Sigmoid colon (tissue), 4 donors: ENCODE measurements around a stretch of chr10.

- PRO-cap = no peak
- RAMPAGE, long total RNA, 4 experiments = no peak in any of the 4 experiments
Observed at GRCh38 chr10:7484306-7484885, 73.6 kb upstream of the SFMBT2 start.

DNA sequence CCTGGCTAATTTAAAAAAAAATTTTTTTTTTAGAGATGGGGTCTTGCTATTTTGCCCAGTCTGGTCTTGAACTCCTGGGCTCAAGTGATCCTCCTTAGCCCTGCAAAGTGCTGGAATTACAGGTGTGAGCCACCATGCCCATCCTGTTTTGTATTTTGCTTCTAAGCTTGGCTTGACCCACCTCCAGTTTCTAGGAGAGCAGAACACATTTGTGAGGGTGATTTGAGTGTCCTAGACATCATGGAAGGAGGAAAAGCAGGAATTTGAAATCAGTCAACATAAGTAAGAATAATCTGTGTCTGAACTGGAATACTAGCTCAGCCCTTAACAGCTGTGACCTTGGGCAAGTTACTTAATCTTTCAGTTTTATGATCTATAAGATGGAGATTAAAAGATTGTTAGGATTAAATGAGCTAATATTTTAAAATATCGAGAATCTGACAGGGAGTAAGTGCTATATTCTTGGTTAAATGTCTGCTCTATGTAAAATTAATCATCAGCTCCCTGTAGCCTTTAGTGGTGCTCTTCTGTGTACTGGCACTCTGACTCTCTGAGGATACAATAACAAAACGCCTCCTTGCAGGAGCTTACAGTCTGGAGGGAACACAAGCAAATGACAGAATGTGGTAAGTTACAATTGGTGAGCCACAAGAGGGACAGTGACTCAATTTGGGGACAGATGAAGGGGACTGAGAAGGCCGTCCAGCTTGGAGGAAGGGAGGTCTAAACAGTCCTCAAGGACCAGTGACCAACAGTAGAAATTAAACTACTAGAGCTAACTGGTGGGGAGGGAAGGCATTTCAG is 9.1 kb upstream of the TAF3 start:
- PRO-cap = no peak
- RAMPAGE, long total RNA, 4 experiments = no peak in any of the 4 experiments

GRCh38 chr10:8366088-8366775 is 311.7 kb downstream of the GATA3 start:
- PRO-cap = no peak
- RAMPAGE, long total RNA, 4 experiments = no peak in any of the 4 experiments

- PRO-cap = no peak
- RAMPAGE, long total RNA, 4 experiments = no peak in any of the 4 experiments
Observed at GRCh38 chr10:8776805-8777277, 722.4 kb downstream of the GATA3 start.

DNA sequence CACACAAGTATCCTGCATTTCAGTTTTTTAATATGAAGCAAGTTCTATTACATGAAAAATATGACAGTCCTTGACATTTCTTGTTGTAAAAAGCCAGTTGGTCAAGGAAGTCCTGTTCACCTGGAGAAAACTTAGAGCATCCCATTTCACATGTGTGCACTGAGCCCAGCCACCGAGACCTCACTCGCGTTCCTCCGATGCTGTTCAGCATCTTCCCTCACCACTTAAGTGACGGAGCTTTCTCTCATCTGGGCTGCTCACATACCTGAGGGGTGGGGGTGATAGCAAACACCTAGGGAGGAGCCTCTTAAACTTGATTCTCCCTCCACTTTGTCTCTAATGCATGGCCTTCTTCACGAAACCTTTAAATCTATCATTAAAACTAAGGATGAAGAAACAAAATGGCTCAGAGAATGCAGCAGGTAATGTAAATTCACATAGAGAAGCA is 950.2 kb downstream of the GATA3 start:
- PRO-cap = no peak
- RAMPAGE, long total RNA, 4 experiments = no peak in any of the 4 experiments

DNA sequence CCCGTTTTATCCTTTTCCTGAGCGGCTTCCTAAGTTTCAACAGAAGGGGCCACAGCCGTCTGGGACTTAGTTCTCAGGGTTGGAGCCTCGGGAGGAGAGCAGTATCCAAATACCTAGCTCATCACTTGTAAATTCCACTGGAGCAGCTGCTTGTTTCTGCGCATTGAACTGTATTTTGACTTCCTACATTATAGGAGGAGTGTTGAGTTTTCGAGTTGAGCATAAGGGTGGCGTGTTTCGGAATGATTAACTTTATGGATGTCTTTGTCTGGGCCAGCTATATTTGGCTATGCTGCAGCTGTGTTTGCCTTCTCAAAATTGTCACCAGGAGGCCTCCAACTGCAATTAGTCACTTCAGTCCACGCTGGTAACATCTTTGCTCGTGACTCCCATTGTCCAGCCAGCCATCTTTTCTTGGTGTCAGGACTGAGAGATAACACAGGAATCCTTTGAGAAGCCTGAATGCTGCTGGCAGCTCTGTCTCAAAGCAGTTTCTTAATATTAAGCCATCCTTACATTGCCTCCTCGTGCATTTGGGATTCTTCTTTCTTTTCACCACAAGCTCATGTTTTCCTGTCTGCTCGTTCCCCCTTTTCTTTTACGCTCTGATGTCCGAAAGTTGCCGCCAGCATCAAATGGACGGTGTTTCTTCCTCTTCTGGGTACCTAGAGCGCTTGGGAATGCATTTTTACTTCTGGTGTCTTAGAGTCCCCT is 9.2 kb downstream of the CELF2 start:
- PRO-cap = no peak
- RAMPAGE, long total RNA, 4 experiments = no peak in any of the 4 experiments

- PRO-cap = no peak
- RAMPAGE, long total RNA, 4 experiments = no peak in any of the 4 experiments
Observed at GRCh38 chr10:11046904-11047103, 29.1 kb downstream of the CELF2 start.

DNA sequence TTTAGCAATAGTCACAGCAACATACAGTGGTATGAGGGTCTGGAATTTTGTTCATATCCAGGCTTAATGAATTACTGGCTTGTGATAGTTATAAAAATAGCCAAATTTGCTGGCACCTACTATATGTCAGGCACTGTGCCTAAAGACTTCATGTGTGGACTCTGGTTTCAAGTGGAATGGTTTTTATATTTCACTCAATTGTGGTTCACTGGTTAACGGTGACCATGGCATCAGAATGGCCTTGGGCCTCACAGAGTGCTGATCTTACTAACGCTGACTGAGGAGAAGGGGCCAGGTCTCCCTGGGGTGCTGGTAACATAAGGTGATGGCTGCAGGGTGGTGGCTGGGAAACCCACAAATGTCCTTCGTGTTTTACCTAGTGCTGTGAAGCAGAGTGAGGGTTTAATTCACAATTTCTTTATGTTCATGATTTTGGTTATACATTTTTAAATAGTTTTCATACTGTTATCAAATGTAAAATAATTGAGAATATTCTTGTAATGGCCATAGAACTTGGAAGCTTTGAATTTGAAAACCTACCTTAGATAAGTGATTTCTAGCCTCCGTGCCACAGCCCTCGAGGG is 55.9 kb downstream of the CELF2 start:
- PRO-cap = no peak
- RAMPAGE, long total RNA, 4 experiments = no peak in any of the 4 experiments

GRCh38 chr10:11088805-11089822 is 71.4 kb downstream of the CELF2 start:
- PRO-cap = no peak
- RAMPAGE, long total RNA, 4 experiments = no peak in any of the 4 experiments

DNA sequence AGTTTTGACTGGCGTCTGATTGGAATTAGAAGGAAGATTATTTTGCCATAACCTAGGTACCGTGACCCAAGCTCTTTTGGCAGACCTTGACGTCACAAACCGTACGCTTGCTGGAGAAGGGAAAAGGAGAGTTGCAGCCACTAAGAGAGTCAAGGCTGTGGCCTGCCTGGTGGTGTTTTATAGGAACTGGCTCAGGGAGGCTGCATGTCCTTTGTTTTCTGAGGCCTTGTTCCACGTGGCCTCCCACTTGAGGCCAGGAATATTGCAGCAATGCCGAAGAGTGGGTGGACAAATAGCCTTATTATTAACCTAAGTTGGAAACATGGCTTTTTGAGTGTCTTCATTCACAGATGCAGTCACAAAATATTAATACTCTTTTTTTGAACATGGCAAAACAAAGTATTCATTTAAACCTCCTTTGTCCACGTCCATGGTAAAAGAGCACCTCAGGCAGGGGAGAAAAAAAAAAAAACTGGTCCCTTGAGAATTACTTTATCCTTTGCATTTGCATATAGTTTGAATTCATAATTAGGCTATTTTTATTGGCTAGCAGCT is 178.0 kb downstream of the CELF2 start:
- PRO-cap = no peak
- RAMPAGE, long total RNA, 4 experiments = no peak in any of the 4 experiments

DNA sequence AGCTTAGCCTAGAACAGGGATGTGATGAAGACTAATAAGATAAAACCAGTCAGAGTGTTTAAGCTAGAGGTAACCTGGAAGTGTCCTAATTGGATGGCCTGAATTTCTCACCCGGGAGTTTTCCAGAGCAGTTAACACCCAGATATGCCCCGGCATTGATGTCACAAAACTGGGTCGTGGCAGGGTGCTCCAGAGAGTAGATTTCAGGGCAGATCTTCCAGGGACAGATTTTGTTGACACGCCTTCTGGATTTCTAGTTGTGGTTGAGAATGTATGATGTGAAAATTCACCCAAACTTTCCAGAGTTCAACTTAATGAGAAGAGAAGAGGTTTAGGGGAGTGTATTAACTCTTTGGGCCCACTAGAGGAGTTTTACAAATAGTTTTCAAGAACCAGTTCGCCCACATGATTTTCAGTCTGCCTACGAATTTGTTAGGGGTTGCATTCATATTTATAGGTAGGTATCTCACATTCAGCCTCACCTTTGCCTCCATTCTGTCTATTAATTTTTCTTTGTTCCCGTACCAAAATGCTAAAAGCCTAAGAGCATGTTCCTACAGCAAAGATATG is 182.2 kb downstream of the CELF2 start:
- PRO-cap = no peak
- RAMPAGE, long total RNA, 4 experiments = no peak in any of the 4 experiments

- PRO-cap = no peak
- RAMPAGE, long total RNA, 4 experiments = no peak in any of the 4 experiments
Observed at GRCh38 chr10:11204372-11205121, 186.9 kb downstream of the CELF2 start.

DNA sequence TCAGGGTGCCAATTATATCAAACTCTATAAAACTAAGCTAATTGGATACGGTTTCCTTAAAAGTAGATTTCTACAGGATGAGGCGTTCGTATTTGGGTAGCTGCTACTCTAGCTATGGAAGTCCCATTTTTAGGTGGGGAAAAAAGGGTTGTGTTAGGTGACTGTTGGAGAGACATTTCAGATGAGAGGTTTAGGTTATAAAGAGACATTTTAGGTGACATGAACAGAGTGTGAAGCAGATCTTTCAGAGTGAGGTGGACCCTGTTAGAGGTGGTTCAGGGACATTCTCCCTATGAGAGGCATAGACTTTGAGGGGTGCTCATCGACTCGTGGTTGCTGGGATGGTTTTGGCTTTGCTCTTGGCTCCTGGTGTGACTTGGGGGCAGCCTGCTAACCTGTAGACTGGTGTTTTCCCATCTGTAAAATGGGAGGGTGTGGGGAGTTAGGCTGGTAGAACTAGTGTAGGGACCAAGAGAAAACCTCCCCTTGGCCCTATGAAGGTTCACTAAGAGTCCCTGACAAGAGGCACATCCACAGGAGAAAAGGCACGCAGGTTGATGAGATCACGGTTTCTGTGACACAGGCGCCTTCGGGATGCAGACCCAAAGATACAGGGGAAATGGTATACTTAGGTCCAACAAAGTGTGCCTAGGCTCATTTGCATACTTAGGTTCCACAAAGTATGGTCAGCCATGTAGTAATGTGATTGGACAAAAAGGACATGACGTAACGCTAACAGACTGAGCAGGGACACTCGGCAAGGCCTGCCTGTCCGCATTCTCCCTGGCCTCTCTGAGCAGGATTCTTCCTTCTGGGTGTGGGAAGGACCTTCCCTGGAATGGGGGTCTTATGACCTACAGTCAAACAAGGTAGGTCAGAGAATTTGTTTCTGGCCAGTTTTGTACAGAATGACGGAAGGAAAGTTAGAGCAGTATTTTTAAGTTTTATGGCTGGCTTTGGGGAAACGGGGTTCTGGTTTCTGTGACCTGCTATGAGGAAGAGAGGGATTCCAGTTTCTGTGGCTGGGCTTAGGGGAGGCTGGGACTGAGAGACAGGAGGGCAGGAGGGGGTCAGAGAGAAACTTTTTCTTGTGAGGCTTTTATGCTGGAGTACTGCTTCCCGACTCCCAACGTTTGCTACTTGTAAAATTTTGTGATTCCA is 190.5 kb downstream of the CELF2 start:
- PRO-cap = no peak
- RAMPAGE, long total RNA, 4 experiments = no peak in any of the 4 experiments

DNA sequence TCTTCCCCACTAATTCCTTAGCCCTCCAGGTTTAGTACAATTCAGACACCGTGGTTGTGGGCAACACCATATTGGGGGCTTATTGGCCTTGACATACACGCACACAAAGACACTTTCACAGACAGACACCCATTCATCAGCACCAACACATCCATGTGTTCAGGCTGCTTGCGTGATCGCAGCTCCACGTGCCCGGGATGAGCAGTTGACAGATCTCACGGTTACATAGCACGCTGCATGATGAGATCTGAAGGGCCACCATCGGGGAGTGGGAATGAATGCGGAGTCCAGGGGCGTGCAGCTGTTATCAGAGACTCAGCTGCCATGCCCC is 285.3 kb downstream of the USP6NL start:
- PRO-cap = no peak
- RAMPAGE, long total RNA, 4 experiments = no peak in any of the 4 experiments

DNA sequence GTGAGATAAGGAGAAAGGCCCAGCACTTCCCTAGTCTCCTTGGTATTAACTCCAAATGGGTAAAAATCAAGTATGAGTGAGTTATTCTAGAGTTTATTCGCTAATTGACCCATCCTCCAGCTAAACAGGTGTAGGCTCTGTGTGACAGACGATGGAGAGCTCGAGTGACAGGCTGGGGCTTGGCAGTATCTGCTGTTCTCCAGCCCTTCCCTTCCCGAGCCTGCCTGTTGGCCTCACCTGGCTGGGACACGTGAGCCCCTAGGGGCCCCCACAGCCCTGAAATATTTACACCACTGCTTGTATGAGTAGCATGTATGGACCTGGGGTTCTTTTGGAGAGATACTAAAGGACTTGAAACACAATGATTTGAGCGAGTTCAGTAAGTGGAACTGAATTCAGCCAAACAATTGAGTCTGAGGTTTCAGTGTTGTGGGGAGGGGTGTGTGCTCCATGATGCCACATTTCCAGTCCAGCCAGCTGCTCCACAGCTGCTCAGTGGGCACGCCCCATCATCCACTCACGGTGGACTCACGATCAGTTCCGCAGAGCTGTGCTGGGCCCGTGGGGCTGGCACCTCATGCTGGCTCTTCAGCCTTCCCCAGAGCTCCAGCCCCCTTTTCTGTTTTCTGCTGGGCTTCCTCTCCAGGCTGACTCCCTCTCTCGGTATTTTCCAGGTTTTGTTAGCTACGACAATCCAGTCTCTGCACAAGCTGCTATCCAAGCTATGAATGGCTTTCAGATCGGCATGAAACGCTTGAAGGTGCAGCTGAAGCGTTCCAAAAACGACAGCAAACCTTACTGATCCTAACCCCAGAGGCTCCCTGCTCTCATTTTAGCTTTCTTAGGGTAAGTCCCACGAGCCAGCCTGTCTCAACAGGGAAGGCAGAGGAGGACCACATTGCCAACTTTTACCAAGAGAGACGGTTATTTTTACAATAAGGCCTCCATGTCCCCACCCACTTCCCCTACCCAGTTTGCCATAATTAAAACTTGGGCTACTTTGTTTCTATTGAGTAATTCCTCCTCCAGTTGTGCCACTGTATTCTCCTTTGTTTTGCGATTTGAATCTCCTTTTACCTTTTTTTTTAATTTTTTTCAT is 282.8 kb downstream of the USP6NL start:
- PRO-cap = no peak
- RAMPAGE, long total RNA, 4 experiments = no peak in any of the 4 experiments

DNA sequence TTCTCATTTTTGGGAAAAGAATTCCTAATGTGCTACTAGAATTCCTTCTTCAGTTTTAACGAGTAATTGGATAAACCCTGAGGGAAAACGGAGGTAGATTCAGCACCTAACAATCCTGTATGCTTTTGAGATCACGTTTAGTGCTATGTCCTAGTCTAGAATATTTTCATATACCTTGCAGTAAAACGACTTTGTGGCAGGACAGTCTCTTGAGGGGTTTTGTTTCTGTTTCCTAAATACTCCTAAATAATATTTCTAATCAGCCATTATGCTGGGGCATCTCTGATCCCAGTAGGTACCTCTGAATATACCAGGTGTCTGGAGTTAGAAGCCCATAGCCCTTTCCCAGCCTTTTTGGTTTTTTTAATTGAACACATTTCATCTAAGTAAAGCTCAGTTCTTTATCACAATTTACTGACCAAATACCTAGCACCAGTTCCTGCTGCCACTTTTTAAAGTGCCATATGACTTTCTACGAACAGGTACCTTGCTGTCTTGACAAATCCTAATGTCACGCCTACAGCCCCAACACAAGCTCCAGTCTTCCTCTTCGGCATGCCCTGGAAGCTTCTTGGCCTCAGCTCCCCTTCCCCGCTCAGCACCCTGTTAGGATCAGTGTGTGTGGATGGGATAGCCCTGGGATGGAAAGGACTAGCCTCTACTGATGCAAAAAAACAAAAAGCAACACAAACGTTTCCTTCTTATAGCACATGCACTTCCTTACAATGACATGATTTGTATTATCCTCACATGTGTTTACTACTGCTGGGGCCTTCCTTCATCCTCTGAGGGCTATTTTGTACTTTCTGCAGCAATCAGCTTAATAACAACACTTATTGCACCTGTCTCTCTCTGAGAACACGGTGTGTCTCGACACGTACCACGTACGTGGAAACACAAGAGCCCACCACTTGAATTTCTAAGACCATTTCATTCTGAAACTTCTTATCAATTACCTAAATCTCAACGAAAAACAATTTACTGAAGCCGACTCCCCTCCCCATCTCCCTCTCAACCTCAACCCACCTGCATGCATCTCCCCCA is 279.1 kb downstream of the USP6NL start:
- PRO-cap = no peak
- RAMPAGE, long total RNA, 4 experiments = no peak in any of the 4 experiments

DNA sequence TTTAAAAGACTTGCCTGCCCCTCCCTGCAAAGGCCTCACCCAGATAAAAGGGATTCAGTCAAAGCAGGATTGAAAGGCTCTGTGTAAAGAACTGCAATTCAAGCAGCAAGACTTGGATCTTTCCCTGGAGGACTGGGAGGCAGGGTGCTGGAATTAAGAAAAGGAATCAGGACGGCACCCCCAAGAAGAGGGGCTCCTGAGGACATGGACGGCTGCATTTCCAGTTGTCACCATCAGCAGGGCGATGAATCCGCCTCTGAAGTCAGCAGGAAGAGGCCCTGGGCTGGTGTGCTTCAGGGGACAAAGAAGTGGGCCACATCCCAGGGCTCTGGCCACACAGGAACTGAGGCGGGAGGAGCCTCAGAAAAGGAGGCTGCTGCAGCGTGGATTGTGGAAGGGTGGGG is 209.7 kb downstream of the USP6NL start:
- PRO-cap = no peak
- RAMPAGE, long total RNA, 4 experiments = no peak in any of the 4 experiments

GRCh38 chr10:11517206-11517760 is 94.2 kb downstream of the USP6NL start:
- PRO-cap = no peak
- RAMPAGE, long total RNA, 4 experiments = no peak in any of the 4 experiments

- PRO-cap = no peak
- RAMPAGE, long total RNA, 4 experiments = no peak in any of the 4 experiments
Observed at GRCh38 chr10:11532060-11532709, 79.3 kb downstream of the USP6NL start.

DNA sequence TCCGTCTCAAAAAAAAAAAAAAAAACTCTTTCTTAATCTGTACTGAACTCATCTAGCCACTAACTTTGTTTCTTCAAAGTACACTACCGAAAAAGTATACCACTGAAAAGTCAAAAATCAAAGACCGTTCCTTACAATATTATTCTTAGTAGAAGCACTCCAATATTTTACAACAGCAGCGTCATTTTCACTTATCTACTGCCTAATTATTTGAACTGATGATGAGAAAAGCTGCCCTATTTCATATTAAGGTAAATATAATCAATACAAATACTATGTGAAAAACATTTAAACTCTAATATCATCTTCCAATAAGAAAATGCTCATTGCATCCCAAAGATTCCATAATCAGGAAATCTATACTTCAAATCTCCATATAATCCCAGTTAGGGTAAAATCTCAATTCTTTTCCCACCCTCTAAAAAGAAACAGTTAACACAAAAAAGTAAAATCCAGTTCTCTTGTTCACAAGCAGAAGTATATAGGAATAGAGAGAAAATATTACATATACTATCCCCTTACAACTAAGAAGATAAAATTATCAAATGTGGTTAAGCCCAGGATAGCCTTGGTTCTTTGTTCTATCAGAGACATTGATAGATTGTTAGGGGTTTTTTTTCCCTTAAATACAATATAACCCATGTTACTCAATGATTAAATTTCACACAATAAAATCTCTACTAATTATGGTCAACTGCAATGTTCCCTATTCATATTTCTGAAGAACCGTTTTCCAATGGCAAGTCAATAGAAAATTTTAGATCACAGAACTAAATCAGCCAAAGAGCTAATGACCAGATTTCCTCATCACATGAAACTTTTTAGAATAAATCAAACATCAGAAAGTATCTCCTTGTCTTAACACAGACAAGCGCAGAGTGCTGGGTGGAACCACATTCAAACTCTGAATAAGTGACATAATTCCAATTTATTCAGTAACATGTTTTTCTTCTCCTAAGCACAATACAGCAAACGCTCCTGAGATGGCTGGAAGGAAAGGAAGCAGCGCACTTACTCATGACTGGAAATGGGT is 14.5 kb downstream of the USP6NL start:
- PRO-cap = no peak
- RAMPAGE, long total RNA, 4 experiments = no peak in any of the 4 experiments